Airway epithelial cell (primary cell): ENCODE data around the gene UBE2F.

GRCh38 chr2:237730404-237730673 lies 68.2 kb upstream of the RBM44 start:
- RAMPAGE, long total RNA = no peak

DNA sequence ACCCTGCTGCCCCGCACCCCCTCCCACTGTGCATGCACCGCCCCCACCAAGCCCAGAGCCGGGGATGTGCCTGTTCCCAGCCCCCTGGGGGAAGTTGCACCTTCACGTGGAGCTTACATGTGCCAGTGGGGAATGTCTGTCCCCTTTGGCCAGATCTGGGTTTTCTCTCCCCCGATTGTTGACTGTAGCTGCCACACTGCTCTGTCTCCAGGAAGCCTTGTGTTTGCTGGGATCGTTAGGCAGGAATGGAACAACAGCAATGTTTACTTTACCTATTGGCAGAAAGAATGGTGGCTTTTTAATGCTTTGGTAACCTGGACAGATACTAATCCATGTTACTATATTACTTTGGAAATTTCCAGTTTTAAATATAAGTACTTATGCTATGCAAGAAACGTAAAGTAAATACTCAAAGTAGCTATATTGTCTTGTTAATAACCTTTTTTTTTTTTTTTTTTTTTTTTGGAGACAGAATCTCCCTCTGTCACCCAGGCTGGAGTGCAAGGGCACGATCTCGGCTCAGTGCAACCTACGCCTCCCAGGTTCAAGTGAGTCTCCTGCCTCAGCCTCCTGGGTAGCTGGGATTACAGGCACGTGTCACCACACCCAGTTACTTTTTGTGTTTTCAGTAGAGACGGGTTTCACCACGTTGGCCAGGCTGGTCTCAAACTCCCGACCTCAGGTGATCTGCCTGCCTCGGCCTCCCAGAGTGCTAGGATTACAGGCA lies 64.6 kb upstream of the RBM44 start:
- RAMPAGE, long total RNA = no peak

DNA sequence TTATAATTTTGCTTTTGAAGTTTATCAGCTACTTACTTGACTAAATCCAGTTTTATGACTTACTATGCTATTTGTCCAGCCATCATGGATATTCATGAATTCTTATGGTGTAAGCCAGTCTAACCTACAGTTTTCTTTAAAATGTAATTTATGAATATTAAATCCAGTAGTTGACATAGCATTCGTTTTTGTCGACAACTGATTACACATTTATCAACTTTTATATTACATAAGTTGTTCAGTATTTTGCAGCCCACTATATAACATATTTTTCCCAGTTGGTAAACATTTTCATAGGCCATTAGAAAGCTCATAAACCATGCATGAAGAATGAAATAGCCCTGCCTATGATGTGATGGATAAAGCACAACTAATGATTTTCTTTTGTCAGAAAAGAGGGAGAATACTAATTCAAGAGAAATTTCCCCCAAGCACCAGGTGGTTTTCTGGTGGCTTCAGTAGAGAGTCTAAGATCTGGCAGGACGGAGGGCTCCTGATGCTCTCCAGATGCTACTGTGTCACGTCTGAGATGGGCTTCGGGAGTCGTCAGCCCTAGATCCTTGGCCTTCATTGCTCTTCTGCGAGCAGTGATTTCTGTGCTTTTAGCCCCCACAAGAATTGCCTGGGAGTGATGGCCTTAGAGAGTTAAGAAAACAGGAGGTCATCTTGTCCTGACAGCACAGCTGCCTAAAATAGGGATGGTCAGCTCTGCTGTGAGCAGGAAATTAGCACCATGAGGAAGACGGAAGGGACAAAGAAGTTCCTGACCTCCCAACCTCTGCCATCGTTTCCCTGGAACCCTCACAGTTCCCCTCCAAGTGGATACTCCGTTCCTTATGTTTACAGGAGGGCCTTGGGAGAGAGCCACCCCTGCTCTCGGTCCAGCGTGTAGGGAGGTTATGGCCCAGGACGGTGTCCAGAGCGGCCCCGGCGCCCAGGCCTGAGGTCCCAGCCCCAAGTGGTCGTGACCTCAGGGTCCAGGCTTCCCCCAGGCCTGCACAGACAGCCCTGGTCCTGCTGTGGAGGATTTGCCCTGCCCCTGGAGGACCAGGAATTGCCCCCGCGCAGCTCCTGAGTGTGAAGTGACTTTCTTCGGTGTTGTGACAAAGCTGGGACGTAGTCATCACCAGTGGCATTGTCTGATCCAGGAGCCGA lies 62.1 kb upstream of the RBM44 start:
- RAMPAGE, long total RNA = no peak

DNA sequence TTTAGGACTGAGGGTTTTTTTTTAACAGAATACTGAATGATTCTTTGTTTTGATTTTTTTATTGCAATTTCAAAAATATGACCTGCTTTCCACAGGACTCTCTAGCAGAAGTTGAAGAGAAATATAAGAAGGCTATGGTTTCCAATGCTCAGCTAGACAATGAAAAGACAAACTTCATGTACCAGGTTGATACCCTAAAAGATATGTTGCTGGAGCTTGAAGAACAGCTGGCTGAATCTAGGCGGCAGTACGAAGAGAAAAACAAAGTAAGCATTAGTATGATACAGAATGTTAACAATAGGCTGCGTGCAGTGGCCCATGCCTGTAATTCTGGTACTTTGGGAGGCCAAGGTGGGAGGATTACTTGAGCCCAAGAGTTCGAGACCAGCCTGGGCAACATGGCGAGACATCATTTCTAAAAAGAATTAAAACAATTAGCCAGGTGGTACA lies 45.3 kb upstream of the RBM44 start:
- RAMPAGE, long total RNA = no peak

DNA sequence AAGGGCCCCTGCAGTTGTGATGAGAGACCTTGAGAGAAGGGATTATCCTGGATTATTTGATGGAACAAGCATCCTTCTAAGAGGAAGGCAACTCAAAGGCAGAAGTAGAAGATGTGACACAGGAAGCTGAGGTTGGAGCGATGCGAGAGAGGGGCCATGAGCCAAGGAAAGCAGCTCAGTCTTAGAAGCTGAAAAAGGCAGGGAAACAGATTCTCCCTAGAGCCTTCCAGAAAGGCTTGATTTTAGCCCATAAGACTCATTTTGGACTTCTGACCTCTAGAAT lies 41.8 kb upstream of the RBM44 start:
- RAMPAGE, long total RNA = no peak

DNA sequence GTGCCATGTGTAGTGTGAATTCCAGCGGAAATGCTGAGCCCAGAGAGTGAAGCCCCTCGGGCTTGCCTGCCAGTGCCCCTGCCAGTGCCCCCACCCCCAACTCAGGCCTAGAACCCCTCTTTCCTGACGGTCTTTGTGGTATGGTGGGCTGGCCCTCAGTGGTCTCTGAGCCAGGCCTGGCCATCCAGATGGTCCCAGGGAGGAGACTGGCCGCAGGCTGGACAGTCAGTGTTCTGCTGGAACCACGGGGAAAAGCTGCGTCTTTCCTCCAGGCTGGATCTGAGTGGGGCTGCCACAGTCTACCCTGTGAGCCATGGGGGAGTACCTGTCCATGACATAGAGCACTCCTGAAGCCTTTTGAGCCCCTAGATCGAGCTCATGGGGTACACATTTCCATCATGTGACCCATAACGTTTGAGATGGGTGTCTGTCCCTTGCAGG lies 3.2 kb downstream of the RAMP1 start:
- RAMPAGE, long total RNA = no peak

DNA sequence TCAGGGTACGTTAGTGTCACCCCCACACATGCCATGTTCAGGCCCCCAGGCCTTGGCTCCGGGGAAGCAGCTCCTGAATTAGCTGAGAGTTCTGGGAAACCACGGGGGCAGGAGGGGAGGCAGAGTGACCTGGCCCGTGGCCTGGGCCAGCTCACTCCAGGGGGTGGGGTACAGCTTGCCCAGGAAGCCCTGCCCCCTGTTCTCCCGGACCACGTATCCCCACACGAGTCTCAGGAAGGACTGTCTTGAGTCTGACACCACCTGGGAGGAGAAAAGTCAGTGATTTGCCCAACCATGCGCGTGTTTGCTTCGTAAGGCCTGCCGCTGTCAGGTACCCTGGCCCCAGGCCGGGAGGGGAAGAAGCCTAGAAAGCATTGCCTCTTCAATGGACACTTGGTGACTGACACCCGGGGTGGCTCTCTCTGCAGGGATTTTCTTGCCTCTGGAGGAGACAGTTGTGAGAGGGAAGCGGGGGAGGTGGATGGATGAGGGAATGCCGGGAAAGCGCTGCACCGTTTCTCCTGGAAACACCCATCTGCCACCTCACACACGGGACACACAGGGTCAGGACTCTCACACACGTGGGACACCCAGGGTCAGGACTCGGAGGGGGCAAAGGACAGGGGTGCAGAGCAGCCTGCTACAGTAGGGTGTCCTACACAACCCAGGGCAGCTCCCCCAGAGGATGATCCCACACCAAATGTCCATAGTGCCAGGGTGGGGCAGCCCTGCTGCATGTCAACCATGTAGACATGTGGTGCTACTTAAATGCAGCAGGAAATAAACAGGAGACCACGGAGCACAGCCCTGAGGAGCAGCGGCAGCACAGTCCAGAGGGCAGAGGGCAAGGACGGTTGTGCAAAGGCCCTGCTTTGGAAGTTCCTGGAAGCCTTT lies 4.8 kb downstream of the RAMP1 start:
- RAMPAGE, long total RNA = no peak

GRCh38 chr2:237894465-237895037 lies 35.1 kb downstream of the RAMP1 start:
- RAMPAGE, long total RNA = no peak

GRCh38 chr2:237966480-237967247 lies at the start of gene UBE2F:
UBE2F (plus strand) TSS chr2:237967014.
- RAMPAGE, long total RNA = no peak

- RAMPAGE, long total RNA = no peak
Measured at GRCh38 chr2:238057535-238057734, 3.4 kb upstream of the SCLY start.

GRCh38 chr2:238143519-238143932 lies 5.1 kb downstream of the KLHL30 start:
- RAMPAGE, long total RNA = no peak

GRCh38 chr2:238169704-238170576 lies 11.2 kb downstream of the ERFE start:
- RAMPAGE, long total RNA = no peak

DNA sequence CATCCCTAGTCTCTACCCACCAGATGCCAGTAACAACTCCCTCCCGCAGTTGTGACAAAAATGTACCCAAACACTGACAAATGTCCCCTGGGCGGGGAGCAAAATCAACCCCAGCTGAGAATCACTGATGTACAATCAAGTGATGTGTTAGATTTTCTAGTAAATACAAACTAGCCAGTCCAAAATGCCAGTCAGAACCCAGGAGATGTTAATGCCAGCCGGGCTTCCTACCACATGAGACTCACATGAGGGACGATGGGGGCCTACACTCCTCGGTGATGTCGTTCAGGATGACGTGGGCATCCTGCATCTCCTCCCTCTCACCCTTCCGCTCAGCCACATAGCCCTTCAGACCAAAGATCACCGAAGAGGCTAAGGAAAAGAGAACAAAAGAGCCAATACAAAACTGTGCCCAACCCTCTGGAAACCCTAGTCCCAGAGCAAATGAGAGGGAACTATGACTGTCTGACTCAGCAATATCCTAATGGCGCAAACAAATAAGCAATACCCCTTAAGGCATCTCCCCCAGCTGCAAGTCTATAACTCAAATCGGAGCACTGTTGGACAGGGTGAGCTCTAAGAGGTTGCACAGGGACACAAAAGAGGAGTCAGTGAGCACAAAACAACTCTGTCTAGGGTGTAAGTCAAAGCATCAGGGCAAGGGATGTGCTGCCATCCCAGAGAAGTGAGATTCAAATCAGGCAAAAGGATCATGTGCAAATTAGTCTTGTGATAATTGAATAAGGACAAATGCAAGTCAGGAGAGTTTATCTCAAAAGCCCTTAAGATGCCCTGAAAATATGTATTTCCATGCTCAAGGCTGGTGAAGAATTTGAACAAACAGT lies 15.4 kb downstream of the ILKAP start:
- RAMPAGE, long total RNA = no peak

DNA sequence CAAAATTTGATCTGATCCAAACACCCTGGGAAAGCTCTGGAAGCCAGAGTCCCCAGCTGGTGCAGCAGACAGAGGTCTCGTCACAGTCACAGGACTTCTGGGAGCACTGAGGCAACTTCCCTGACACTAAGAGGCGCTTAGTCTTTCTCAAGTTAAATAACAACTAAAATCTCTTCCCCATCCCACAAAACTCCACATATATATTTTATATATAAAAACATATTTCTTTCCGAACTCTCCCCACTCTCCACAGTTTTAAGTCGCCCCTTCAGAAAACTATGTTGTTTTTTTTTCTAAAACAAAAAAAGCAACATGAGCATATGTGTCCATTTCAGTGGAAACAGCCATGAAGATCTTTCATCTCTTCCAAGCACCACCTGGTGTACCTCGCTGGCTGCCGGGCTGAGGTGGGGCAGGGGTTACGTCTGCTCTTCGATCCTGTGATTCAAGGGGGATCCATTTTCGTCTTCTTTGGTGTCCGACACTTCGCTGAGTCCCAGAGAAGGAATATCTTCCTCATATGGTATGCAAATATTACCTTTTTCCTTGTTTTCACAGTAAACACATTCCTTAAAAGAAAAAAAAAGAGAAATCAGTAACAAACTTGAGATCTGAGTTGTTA lies 6.2 kb upstream of the HES6 start:
- RAMPAGE, long total RNA = no peak

- RAMPAGE, long total RNA = no peak
Measured at GRCh38 chr2:238260500-238260987, 20.7 kb upstream of the HES6 start.

DNA sequence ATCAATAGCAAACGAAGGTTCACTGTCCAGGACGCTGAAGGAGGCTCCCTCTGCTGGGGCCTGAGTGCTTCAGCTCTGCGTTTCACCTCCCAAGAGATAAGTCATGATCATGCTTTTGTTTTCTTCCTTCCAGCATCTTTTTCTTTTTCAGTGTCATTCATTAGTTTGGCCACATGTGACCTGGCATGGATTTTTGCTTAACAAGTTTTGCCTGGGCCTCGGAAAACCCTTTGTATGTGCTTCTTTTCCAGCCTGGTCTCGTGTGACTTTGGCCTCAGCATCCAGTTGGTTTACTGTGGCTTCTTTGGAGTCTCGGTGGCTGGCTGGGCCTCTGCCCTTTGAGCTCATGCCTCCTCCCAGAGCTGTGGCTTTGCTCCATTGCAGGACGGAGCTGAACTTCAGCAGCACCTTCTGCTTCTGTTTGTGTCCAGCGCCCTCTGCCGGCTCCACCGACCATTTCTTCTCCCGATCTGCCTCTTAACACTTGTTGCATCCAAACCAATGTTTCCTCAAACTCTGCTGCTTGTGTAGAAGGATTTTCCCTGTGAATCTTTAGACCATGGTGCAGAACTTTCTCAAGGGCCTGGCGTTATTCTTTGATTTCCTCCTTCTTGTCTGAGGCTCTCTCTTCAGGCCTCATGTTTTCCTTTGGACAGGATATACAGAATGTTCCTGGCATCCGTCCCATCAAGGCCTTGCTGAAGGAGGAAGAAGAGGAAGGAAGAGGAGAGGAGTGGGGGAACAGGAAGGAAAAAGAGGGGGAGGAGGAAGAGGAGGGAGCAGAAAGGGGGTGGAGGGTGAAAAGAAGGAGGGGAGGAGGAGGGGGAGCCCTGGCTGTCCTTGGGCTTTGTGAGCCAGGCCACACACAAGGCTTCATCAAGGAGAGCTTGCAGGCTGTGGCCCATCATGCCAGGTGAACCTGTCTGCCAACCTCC lies 23.7 kb upstream of the HES6 start:
- RAMPAGE, long total RNA = no peak

DNA sequence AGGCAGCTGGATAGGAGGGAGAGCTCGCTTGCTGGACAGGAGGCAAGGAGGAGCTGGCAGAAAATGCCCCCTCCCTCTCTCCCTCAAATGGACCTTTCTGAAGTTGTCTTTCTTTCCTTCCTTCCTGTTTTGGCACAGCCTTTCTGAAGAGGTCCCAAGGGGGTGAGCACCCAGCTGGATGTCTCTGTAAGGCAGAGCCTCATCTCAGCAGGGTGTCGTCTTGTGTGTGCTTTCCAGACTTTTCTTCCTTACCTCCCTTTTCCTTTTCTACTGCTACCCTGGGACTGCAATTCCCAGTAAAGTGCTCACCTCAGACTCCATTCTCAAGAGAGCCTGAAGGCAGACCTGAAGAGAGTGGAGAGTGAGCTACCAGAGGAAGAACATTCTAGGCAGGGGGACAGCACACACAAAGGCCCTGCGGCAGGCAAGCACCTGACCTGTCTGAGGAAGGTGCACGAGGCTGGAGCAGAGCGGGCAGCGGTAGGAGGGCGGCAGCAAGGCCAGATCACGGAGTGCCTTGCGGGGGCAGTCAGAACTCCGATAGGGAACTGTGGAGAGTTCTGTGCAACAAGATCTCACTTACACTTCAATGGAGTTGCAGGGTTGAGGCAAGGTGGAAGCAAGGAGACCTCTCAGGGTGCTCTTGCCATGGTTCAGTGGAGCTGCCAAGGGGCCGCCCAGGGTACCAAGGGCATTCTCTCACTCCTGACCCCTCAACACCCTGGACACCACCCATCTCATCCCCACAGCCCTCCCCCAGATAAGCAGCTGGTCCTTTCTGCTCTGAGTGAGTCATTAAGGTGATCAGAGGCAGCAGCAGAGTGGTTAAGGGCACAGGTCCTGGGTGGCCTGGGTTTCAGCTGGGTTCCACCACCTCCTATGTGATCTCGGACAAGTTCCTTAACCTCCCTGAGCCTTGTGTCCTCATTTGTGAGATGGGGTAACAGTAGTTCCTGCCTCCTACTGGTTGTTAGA lies 5.0 kb downstream of the PER2 start:
- RAMPAGE, long total RNA = no peak

- RAMPAGE, long total RNA = no peak
Measured at GRCh38 chr2:238288743-238289864, 694 bp upstream of the PER2 start.

- RAMPAGE, long total RNA = no peak
Measured at GRCh38 chr2:238415093-238415602, 11.6 kb upstream of the ASB1 start.

DNA sequence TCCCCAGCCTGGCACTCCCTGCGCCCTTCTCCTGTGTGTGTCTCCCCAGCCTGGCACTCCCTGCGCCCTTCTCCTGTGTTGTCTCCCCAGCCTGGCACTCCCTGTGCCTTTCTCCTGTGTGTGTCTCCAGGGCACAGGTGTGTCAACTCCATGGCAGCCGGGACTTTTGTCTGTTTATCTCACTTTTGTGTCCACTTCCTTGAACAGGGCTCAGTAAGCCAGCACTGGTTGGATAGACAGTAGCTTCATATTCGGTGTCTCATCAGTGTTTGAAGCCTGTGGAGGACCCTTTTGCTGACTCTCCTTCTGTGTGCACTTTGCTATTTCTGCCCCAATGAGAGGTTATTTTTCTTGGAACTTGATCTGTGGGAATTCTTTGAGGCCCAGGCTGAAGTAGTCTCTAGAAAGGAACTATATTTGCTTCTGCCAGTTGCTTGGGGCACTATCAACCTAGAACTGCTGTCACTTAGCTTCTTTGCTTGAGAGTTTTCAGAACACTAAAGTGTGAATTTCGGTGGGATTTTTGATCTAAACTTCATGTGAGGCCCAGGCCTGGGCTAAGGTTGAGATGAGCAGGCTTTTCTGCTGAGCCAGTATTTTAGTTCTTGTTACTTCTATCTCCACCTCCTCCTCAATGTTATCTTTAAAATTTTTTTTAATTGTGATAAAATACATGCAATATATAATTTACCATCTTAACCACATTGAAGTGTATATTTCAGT lies 8.3 kb upstream of the ASB1 start:
- RAMPAGE, long total RNA = no peak